ENCODE results near the genes RASL10A, AP1B1 and HORMAD2.

- PRO-cap, result no peak
Observed at GRCh38 chr22:29232331-29233097, 26.8 kb downstream of the EMID1 start.

- PRO-cap, result bidirectional peak, plus-strand start at chr22:29268725, minus-strand start at chr22:29268666; unidirectional peak, minus-strand start at chr22:29268782
Observed at GRCh38 chr22:29268374-29269073, 456 bp downstream of the EWSR1 start.

GRCh38 chr22:29289911-29290639 is 16.4 kb upstream of the GAS2L1 start:
- PRO-cap, result no peak

DNA sequence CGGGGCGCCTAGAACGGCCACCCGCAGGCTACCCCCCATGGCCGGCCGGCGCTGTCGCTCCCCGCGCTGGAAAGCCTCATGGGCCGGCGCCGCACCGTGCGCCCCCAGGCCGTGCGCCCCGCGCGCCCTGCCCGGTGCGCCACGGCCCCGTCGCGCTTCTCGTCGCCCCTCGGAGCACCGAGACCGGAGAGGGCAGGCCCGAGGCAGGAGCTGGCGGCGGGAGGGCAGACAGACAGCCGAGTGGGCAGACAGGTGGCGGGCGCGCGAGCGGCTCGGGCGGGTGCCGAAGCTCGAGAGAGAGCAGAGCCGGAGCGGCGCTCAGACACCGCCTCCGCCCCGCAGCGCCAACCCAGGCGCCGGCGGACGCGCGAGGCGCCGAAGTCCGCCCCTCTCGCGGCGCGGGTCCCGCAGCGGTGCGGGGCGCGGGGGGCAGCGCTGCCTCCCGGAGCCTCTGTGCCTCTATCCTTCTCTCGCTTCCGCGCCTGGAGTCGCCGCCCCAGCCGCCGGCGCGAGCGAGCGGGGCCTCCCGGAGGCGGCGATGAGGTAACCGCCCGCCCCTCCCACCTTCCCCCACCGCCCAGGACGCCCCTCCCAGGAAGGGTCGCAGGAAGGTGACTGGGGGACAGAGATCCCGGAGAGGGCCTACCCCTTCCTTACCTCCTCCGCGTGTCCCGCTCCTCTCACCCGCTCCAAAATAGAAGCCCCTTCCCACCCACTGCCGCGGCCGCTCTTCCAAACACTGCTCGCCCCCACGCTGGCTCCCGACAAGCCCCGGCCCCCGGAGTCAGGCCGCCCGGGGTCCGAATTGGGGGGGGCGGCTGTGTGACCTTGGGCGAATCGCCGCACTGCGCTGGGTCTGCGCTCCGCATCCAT is at the start of gene RASL10A:
TSS of gene RASL10A (minus strand) at position 490 of the 873 bp plus-strand sequence.
- PRO-cap, result no peak

DNA sequence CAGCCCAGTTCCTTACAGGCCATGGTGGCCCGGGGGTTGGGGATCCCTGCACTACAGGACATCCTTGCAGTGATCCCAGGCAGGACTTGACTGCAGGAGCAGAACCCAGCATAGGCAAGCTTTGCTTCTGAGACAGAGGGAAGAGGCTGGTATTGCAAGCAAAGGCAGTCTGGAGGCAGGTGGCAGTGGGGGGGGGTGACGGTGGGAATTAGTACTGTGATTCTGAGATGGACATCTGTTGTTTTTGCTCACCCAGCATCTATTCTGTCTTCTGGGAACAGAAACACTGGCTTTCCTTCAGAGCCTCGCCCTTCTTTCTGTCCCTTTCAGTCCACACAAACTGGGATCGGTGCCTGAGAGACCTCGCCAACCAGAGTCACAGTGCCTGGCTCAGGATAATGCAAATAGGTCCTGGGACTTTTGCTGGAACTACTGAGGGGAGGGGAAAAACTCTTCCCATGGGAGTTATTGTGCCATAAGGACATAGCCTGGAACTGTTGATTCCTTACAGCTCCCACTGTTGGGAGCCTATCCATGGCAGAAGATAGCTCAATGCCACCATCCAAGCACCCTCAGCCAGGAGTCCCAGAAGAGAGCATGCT is 31.2 kb upstream of the RASL10A start:
- PRO-cap, result no peak

GRCh38 chr22:29382439-29383112 is 5.8 kb downstream of the AP1B1 start:
- PRO-cap, result unidirectional peak, plus-strand start at chr22:29382734; unidirectional peak, plus-strand start at chr22:29382745; unidirectional peak, plus-strand start at chr22:29382802

DNA sequence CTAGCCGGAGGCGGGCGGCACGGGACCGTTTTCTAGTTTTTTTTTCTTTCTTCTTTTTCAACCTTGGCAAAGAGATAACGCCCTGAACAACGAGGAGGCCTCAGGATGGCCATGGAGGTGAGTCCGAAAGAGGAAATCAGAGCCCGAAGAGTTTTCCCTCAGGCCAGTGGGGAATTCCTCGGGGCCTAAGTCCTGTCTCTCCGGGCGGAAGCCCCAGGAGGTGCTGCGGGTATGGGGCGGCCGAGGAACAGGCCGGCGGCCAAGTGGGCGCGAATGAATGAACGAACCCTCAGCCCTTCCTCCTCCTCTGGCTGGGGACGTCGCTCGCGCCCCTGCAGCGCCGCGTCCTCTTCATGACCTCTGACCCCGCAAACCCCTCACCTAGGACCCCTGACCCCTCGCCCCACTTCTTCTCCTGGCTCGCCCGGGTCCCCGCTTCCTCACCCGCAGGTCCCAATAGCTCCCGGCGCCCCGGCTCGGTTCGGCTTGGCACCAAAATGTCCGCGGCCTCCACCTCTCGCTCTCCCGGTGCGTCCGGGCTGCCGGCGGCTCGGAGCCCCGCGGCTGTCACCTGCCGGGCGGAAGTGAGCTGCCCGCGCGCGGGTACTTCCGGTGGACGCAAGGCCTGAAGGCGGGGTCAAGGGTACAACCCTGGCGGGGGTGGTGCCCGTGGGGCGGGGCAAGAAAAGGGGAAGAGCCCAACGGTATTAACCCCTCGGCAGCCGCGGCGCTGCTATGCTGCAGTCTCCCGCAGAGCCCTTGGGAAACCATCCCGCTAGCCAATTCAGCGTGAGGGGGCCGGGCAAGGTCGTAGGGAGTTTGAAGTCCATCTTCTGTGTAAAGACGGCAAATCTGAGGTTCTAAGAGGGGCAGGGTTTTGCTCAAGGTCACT is at the start of gene AP1B1:
TSS of gene AP1B1 (minus strand) at position 591 of the 892 bp plus-strand sequence.
- PRO-cap, result bidirectional peak, plus-strand start at position 715 of the sequence, minus-strand start at position 569 of the sequence

DNA sequence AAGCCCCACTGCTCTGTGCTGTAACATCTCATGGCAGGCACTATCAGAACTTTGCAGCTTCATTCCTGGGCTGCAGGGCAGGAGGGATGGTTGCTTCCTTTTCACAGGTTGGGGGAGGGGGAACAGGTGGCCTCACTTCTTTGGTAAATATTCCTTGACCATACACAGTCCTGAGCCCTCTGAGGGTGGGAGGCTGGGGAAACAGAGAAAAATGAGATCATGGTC is 1.0 kb downstream of the NIPSNAP1 start:
- PRO-cap, result no peak

DNA sequence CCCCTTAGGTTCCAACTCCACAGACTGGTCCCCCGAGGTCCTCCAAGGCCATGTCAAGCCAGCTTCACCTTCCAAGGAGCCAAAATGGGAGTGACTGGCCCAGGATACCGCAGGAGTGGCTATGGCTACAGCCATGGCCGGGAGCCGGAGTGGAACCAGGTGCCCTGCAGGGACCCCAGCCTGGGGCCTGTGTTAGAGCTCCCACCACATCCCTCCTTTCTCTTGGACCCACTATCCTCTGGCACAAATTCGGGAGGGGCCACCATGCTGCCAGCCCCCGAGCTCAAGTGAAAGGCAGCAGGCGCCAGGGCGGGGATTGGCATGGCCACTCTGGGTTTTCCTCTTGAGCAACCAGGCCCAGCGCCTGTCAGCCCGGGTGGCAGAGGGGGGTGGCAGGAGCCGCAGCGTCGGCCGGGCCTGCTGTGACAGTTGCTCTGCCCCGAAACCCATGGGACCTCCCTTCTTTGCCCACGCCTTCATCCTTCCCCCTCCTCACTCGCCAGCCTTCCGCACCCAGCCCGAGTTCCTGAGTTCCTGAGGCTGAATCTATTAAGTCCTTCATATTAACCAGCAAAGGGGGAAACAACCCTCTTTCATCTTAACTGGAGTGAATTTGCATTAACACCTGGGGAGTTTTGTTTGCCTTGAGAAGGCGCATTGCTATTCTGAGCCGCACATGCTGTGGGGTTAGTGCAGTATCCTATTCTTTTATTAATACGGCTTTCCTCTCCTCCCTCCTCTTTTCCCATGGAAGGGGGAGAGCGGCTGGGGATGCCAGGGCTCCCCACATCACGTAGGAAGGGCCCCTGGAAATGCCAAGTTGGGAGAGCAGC is 16.8 kb upstream of the CABP7 start:
- PRO-cap, result no peak

- PRO-cap, result no peak
Observed at GRCh38 chr22:30027116-30027501, 53.2 kb upstream of the HORMAD2 start.

DNA sequence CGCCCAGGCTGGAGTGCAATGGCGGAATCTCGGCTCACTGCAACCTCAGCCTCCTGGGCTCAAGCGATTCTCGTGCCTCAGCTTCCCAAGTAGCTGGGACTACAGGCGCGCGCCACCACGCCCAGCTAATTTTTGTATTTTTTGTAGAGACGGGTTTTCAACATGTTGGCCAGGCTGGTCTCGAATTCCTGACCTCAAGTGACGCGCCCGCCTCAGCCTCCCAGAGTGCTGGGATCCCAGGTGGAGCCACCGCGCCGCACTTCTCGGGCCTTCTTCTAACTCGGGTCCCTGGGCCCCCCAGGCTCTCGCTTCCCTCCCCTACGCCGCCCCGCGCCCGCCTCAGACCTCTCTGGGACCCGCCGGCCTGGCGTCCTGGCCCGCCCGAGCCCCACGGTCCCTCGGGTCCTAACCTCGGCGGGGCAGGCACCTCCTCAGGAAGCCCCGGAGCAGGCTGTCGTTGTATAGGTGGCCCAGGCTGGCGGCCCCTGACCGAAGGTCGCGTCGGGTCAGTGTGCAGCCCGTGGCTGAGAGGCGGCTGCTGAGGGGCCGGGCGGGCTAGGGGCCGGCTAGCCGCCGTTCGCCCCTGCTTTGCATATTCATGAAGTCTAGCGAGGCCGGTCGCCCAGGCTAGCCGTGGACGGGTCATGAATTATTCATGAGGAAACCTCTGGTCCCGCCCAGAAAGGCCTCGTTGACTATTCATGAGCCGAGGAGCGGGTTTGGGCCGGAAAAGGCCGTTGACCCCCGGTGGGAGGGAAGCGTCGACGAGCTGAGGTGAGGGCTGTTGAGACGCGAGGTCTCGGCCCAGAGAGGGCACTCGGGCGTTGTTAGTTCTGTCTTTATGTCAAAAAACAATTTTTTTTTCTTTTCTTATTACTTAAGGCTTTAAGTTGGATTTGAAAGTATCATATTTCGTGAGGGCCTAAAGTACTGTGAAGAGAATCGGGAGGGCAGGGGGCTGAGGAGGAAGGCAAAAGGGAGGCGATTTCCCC is at the start of gene HORMAD2:
TSS of gene HORMAD2 (plus strand) at position 747 of the 992 bp plus-strand sequence.
- PRO-cap, result no peak

- PRO-cap, result unidirectional peak, plus-strand start at chr22:30212793
Observed at GRCh38 chr22:30212385-30212876, 34.1 kb downstream of the LIF start.

DNA sequence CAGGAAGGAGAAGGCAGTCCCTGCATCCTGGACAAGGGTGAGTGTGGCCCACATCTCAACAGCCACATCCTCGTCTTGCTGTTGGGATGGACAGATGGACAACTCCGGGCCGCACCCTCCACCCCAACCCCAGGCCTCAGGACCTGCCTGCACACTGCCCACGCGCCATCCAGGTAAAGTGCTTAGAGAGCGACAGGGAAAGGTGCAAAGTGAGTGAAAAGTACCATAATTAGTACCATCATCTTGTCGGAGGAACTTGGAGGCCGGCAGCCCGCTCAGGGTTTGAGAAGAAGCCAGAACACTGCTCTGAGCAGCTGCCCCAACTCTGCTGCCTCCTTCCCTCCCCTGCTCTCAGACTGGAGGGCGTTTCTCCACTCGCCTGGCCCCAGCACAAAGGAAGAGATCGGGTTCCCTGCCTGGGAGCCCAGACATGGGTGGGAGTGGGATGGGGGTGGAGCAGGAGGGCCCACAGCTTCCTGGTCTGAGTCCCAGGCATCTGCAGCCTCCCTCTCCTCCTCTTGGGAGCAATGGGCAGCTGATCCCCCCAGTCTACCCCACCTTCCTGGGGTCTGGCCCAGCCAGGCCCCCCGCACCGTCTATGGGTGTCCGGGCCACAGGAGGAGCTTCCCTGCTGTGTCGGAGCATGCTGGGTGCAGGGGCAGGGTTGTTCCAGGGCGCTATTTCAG is 5.0 kb downstream of the LIF start:
- PRO-cap, result no peak

- PRO-cap, result unidirectional peak, plus-strand start at chr22:30259042
Observed at GRCh38 chr22:30258673-30259140, 7.9 kb downstream of the OSM start.

GRCh38 chr22:30277435-30278637 is 11.2 kb upstream of the OSM start:
- PRO-cap, result no peak

DNA sequence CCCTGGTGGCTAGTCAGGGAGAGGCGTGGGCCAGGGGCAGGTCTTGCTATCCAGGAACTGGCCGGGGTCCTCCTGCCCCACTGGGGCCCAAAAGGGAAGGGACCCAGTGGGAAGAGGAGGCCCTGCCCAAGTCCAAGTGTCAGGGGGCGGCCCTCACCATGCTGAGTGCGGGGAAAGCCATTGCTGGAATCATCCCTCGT is 2.4 kb downstream of the CASTOR1 start:
- PRO-cap, result no peak

DNA sequence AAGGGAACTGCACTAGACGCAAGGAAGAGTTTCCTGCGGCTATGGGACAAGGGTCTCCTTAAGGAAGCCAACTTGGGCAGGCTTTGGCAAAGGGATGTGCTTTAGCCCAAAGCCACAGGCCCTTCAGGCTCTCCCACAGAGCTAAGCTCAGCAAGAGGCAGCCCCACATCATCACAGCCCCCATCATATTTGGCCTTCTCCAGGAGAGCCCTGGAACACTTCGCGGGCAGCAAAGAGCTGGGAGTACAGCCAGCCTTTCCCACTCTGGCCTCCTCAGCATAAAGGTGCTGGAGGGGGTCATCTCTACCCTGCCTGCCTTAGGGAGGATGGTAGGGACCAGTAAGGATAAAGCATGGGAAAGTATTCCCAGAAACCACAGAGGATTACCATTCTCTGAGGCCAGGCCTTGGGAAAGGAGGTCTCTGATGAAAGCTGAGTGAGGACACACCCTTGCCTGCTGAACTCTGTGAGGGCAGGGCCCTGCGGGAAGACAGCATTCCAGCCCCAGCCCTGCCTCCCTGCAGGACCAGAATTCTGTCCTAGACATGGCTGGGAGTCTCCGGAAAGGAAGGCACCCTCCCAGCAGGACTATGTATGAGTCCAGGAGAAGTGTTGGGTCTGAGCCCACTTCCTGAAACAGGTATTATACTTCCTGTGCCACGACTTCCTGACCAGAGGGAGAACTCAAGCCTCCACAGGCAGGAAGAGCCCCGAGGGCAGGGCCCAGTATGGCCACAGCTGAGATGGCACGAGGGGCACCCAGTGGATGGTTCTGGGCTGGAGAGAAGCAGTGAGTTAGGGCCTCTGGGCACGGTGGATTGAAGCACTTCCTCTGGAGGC is 12.8 kb upstream of the CASTOR1 start:
- PRO-cap, result no peak

DNA sequence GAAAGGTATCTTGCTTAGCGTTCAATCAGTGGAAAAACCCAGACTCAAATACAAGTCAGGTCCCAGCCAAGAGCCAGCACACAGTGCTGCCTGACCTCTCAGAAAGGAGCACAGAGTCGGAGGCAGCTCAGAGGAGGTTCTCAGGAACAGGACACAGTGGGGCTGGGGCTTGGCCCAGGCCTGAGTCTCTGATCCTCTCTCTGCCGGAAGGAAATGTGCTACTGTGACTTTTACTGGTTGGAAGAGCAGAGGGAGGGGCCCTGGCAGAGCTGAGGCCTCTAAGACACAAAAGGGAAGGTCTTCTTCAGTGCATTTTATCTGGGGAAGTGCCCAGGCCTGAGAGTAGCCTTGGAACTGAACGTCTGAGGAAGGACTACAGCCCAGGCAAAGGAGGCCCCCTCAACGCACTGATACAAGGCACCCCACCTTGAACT is 16.2 kb upstream of the CASTOR1 start:
- PRO-cap, result bidirectional peak, plus-strand start at position 317 of the sequence, minus-strand start at position 155 of the sequence

DNA sequence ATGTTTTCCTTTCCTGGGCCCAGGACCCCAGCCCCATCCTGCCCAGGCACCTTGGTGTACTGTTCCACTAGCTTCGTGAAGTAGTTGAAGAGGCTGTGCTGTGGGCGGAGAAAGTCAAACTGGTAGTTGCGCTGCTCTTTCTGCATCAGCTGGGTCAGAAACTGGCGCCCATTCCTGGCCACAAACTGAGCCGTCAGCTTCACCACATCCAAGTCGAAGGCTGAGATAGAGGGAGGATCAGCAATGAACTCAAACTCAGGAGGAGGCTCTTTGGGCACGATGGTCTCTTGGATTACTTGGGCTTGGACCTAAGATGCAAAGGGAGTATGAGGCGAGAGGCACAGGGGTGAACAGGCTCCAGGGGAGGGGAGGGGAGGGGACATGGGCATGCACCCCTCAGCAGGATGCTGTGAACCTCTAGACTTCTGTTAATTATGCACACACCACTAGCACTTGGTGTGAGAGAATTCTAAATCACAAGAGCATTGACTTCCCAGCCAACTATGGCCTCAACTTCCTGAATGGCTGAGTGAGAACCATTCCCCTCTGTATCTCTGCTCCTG is 11.7 kb downstream of the SF3A1 start:
- PRO-cap, result no peak

DNA sequence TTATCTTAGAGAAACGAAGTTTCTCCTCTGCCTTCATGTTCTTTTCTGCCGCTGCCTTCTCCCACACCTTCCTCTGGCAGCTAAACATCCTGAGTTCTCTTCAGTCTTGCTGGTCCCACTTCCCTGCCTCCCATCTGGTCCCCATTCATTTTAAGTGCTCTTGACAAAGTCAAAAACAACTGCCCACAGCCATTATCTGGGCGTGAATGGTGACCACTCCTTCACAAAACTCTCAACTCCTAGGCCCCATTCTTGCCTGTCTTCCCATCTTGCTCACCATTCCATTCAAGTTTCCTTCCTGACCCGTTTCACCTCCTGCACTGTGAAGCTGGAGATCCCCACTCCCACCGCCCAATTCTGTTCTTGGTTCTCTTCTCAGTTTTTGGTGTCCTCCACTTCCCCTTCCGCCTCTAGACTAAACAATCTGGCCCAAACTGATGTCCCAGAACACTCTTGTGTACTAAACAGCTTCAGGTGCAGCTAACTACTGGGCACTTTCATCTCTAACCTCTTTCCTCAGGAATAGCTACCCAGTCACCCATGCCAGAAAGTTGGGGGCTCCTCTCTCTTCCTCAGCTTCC is 2.4 kb downstream of the SF3A1 start:
- PRO-cap, result no peak

Data from mucosa of descending colon (tissue), 1 donor.